MCF 10A (cell line): ENCODE measurements around the gene TRIML2.

DNA sequence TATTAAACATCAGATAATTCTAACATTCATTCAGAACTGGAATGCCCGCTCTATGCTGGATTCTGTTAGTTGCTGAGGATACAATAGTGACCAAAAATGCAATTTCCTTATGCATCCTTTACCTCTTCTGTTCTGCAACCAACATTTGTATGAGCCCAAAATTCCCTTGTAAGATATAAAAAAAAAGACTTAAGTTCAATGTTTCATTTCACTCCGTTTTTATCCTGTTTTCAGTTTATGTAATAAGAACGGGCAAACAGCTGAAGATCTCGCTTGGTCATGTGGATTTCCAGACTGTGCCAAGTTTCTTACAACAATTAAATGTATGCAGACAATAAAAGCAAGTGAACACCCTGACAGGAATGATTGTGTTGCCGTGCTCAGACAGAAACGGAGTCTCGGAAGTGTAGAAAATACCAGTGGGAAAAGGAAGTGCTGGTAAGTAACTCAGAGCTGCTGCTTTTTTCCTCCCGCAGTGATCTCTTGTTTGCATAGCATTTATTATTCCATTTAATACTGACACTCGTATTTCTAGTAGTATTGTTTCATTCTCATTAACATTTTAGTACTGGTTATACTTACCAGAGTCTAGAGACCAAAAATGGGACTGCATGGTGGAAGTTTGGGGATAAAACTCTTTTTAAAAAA, 2.8 kb downstream of the ANKRD37 start:
- PRO-cap: no peak
- RRBS: no CpG with 5 or more reads among the region's 9 CpGs

DNA sequence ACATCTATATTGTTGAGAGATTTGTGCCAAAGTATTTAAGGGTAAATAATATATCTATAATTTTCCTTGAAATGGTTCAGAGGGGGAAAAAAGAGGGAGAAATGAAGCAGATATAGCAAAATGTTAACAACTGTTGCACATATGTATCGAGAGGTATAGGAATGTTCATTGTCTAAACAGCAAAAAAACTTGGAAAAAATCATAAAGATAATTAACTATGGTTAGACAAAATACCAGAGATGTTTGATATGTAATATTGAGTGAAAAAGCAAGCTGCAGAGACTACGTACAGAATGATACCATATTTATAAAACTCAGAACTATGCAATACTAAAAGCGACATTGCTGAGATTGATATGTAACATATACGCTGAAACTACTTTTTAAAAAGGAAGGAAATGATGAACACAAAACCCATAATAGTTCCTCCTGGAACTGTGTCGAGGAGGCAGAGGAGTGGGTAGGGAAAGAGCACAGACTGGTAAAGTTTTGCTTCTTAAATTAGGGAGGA, 14.1 kb downstream of the UFSP2 start:
- PRO-cap: no peak
- RRBS: no CpG with 5 or more reads among the region's 5 CpGs

- PRO-cap: bidirectional peak, plus-strand start at chr4:185471424, minus-strand start at chr4:185471103
- RRBS: no CpG with 5 or more reads among the region's 41 CpGs
Measured at GRCh38 chr4:185470424-185471191, 925 bp downstream of the CCDC110 start.

GRCh38 chr4:185513370-185514237, 21.7 kb downstream of the PDLIM3 start:
- PRO-cap: no peak
- RRBS: no CpG with 5 or more reads among the region's 12 CpGs

DNA sequence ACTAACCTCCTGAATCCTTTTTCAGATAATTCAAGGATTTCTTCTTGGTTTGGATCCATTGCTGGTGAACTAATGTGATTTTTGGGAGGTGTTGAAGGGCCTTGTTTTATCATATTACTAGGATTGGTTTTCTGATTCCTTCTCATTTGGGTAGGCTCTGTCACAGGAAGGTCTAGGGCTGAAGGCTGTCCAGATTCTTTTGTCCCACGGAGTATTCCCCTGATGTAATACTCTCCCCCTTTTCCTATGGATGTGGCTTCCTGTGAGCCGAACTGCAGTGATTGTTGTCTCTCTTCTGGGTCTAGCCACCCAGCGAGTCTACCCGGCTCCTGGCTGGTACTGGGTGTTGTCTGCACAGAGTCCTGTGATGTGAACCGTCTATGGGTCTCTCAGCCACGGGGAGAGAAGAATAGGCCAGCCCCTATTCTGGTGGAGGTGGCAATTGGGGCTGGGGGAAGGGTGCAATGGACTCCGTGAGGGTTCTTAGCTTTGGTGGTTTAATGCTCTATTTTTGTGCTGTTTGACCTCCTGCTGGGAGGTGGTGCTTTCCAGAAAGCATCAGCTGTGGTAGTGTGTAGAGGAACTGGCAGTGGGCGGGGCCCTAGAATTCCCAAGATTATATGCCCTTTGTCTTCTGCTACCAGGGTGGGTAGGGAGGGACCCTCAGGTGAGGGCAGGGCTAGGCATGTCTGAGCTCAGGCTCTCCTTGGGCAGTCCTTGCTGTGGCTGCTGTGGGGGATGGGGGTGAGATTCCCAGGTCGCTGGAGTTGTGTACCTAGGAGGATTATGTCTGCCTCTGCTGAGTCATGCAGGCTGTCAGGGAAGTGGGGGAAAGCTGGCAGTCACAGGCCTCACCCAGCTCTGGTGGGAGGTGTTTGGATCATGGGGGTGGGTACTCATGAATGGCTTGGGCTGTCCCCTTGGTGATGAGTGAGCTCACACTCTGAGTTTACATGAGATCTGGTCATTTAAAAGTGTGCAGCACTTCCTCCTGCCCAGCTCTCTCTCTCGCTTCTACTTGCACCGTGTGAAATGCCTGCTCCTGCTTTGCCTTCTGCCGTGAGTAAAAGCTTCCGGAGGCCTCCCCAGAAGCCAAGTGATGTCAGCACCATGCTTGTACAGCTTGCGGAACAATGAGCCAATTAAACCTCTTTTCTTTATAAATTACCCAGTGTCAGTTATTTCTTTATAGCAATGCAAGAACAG, 24.3 kb upstream of the PDLIM3 start:
- PRO-cap: no peak
- RRBS: no CpG with 5 or more reads among the region's 14 CpGs

- PRO-cap: no peak
- RRBS: no CpG with 5 or more reads among the region's 24 CpGs
Measured at GRCh38 chr4:185711803-185712930, 99.8 kb downstream of the SORBS2 start.

GRCh38 chr4:185825717-185826277, 13.8 kb upstream of the SORBS2 start:
- PRO-cap: no peak
- RRBS: no CpG with 5 or more reads among the region's 6 CpGs

GRCh38 chr4:185830451-185831146, 18.6 kb upstream of the SORBS2 start:
- PRO-cap: no peak
- RRBS: no CpG with 5 or more reads among the region's 8 CpGs

GRCh38 chr4:186104071-186105231, 35.5 kb downstream of the TLR3 start:
- PRO-cap: no peak
- RRBS: 13% methylated on average over 29 of the region's 96 CpGs

DNA sequence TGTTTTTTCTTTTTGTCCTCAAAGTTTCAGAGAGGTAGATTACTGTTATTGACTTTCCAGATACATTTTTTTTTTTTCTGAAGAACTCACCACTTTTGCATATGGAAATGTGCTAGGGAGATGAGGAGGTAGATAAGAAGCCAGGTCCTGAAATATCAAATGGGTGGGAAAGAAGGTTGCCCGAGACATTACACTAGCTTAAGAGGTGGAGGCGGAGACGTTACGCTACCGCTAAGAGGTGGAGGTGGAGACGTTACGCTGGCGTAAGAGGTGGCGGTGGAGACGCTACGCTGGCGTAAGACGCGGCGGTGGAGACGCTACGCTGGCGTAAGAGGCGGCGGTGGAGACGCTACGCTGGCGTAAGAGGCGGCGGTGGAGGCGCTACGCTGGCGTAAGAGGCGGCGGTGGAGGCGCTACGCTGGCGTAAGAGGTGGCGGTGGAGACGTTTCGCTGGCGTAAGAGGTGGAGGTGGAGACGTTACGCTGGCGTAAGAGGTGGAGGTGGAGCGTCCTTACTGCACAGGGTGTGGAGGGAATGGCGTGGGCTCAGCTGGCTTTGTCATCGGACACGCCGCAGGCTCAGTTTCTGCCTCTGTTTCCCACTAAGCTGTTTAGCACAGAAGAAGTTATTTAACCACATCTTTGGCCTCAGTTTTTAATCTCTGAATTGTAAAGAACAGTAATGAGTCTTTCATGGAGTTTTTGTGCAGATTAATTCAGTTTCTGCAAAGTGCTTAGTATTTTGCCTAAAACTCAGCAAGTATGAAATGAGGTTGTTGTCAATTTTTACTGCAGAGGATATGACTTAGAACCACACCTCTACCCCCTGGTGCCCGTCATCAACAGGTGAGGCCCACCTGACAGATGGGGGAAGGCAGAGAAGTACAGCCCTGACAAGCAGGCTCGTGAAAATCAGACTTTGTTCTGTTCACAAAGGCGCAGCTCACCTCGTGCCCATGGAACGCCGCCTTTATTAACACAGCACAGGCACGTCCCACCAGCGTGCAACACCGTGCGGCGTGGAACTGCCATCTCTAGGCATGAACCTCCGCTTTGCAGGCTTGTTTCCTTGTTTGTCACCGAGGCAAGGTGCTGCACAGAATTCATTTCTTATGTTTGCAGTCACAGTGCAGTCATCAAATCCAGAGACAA, 13.0 kb downstream of the CYP4V2 start:
- PRO-cap: no peak
- RRBS: no CpG with 5 or more reads among the region's 58 CpGs

- PRO-cap: no peak
- RRBS: no CpG with 5 or more reads among the region's 14 CpGs
Measured at GRCh38 chr4:186260593-186261554, 5.1 kb upstream of the F11 start.

- PRO-cap: no peak
- RRBS: no CpG with 5 or more reads among the region's 31 CpGs
Measured at GRCh38 chr4:186569864-186570775, 14.8 kb upstream of the MTNR1A start.

DNA sequence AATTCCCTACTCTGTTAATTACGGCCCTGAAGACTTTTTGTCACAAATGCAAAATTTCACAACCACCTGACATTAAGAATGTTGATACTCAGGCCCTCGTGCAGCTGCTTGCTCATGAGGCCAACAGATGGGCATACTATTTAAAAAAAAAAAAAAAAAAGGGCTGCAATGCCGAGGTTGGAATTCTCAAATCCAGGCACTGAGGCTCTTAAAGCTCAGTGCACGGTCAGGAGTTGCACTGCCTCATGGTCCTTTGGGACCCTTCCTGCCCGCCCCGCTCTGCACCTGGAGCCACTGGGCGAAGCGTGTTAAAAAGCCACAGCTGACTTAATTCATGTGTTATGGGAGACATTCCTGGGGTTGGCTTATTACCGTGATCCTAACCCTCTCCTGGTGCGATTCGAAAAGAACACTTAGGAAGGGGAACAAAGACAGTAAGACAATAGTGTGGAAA, 34.3 kb upstream of the FAT1 start:
- PRO-cap: no peak
- RRBS: no CpG with 5 or more reads among the region's 11 CpGs

- PRO-cap: no peak
- RRBS: no CpG with 5 or more reads among the region's 11 CpGs
Measured at GRCh38 chr4:188109195-188109760, at the start of gene TRIML2. TRIML2 (minus strand) TSS chr4:188109603.

DNA sequence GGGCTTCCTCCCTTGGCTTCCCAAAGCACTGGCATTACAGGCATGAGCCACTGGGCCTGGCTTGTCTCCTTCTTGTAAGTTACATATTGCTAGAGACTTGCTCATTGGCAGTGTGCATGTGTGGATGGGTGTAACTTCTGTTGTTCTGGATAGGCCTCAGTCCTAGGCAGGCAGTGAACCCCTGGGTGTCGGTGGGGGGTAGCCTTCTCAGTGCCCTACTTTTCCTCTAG, 517.7 kb downstream of the TRIML1 start:
- PRO-cap: no peak
- RRBS: no CpG with 5 or more reads among the region's 1 CpG

DNA sequence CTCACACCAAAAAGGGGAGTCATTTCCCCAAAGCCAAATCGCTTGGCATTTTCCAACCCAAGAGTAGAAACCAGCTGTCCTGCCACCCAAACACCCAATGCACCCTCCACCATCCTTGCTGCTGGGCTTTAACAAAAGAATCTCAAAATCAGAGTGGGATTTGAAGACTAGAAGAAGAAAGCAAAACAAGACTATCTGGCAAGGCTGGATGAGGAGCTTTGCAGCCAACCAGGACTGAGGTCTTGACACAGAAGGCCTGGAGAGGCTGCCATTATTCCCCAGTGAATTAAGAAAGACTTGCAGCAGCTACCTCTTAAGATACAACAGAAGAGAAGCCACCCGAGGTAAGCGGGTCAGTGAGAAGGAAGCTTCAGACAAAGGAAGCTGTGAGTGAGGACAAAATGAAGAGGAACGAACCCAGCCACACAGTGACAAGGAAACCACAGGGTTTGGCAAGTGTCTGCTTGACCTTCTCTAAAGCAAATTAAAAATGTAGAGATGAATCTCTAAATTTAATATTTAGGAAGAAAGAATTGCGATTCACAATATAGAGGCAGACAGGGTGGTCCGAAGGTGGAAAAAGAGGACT, 281.9 kb upstream of the FRG1 start:
- PRO-cap: no peak
- RRBS: no CpG with 5 or more reads among the region's 6 CpGs

DNA sequence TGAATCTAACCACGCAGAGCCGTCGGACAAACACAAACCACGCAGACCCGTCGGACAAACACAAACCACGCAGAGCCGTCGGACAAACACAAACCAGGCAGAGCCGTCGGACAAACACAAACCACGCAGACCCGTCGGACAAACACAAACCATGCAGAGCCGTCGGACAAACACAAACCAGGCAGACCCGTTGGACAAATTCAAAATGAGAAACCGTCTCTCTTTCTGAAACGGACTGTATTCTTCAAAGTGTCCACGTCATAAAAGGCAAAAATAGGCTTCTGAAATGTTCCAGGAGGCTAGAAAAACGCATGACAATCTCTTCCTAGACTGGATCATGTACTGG, 111.0 kb upstream of the FRG1 start:
- PRO-cap: no peak
- RRBS: no CpG with 5 or more reads among the region's 21 CpGs

- PRO-cap: no peak
- RRBS: 71% methylated on average over 8 of the region's 56 CpGs
Measured at GRCh38 chr4:190014727-190015287, 12.2 kb downstream of the FRG2 start.

DNA sequence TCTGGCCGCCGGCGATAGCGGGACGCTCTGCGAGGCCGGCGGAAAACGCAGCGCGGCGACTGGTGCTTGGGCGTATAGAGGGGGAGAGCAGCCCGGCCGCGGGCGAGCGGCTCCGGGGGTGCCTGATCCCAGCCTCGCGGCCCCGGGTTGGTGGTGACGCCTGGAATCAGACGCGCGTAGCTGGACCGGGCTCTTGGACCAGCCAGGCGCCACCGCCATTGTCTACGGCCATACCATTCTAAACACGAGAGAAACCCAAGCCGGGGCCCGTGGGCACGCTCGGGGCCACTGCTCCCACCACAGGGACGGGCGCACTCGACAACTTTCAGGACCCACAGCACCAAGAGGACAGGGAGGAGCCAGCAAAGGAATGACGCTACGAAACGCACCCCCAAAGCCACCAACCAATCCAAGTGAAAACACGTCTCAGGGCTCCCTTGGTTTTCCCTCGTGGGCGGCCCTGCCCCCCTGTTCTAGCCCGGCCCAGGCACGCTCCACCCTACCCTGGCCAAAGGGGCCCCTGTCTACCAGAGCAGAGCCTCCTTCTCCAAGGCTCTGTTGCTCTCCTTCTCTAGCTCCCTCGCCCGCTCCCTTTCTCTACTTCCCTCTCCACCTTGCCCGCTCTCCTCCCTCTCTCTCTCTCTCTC, 7.8 kb downstream of the FRG2 start:
- PRO-cap: no peak
- RRBS: 68% methylated on average over 18 of the region's 49 CpGs